Smooth muscle cell (in vitro differentiated cells): ENCODE data around the genes HSD17B14, PLEKHA4, DHDH and CGB2.

- RAMPAGE, long total RNA = no peak
Observed at GRCh38 chr19:48491971-48492372, 19.7 kb downstream of the LMTK3 start.

DNA sequence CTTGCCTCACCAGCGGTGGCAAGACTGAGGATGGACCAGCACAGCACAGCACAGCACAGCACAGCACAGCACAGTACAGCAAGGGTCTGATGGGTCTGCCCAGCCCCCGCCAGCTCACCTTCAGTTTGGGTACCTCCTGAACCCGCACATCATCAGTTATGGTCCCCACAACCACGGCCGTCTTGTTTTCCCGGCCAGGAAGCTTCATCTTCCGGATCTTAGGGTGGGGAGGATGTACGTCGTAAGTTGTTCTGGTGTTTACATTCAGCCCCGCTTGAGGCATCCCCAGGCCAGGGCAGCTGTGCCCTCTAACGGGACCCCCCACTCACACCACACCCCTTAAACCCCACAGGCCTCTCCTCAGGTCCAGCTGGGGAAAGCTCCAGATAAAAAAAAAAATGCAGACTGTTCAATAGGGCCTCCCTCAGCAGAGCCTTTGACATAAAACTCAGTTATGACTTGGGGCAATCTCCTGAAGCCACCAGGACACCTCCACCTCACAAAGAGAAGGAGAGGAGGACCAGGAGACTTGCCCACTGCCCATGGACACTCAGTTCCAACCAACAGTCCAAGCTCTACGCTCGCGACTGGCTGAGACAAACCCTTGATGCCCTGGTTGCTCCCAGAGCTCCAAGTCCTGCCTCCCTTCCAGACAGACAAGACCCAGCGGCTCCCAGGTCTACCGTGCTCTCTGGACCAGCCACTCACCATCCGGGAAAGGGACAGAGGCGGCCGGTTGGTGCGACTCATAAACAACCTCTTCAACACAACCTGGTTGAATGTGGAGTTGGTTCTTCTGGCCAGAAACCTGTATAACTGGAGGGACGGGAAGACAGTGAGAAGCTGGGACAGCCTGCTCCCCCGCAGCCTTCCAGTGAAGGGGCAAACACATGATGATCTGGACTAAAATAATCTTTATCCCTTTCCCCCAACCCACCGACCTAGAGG lies 2.0 kb upstream of the FAM83E start:
- RAMPAGE, long total RNA = no peak

DNA sequence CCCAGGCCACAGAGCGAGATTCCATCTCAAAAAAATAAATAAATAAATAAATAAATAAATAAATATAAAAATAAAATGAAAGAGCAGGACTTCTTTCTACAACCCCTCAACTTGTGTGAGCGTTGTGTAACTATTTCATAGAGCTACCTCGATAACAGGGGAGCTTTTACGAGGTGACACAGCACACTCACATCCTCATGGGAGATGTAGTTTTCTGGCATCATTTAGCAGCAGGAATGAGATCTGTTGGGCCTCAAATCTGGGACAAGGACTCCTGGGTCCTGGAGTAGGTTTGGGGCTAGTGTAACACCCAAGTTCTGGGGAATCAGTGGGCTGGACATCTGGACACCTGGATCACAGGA lies 3.8 kb downstream of the FGF21 start:
- RAMPAGE, long total RNA = no peak

DNA sequence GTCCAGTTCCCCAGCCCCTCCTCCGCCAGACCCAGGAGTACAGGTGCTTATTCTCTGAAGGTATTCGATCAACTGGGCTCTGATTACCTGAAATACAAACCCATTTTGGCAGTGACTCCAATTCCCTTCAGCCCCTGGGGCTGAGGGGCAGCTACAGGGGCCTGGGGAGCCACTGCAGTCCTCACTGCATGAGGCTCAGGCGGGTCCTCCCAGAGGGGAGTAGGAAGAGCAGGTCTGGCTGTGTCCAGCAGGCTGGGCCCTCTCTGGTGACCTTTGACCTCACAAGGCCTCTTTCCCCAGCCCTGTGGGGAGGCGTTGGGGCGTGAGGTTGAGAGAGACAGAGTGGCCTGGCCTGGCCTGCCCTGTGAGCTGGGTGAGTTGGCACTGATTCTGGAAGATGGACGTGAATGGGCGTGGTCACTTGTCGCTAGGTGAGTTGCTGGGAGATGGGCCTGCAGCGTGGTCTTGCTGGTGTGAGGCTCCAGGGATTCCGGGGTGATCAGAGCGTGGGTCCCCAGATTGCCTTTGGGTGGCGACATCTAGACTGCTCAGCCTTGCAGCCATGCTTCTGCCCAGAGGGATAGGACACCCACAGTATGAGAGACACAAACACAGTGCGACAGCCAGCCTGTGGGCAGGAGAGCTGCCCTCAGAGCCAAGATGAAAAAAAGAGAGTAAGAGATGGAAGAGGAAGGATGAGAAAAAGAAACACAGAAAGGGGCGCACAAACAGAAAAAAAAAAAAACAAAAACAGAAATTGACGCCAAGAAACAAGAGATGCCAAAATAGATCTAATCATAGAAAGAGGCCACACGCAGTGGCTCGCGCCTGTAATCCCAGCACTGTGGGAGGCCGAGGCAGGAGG lies 2.9 kb downstream of the BCAT2 start:
- RAMPAGE, long total RNA = no peak

DNA sequence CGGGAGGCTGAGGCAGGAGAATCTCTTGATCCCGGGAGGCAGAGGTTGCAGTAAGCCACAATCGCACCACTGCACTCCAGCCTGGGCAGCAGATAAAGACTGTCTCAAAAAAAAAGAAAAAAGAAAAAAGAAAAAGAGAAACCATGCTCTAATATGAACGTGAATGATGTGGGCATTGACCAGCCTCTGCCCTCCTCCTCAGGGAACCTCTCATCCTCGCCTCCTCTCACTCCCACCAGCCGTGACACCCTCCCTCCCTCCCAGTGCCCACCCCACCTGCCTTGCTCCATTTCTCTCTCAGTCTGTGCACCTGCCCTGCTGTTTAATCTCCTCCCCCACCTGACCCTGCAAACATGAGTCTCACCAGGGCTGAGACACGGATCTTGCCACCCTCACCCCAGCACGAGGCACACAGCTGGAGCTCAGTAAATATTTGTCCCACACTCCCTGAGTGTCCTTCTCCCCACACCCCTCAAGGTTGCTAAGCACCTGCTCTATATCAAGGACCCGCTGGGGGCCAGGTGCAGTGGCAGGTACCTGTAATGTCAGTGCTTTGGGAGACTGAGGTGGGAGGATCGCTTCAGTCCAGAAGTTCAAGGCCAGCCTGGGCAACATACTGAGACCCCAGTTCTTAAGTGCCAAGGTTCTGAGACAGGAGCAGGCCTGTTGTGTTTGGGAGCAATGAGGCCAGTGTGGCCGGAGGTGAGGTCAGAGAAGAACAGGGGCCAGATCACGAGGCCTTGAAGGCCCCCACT lies 7.6 kb upstream of the BCAT2 start:
- RAMPAGE, long total RNA = no peak

DNA sequence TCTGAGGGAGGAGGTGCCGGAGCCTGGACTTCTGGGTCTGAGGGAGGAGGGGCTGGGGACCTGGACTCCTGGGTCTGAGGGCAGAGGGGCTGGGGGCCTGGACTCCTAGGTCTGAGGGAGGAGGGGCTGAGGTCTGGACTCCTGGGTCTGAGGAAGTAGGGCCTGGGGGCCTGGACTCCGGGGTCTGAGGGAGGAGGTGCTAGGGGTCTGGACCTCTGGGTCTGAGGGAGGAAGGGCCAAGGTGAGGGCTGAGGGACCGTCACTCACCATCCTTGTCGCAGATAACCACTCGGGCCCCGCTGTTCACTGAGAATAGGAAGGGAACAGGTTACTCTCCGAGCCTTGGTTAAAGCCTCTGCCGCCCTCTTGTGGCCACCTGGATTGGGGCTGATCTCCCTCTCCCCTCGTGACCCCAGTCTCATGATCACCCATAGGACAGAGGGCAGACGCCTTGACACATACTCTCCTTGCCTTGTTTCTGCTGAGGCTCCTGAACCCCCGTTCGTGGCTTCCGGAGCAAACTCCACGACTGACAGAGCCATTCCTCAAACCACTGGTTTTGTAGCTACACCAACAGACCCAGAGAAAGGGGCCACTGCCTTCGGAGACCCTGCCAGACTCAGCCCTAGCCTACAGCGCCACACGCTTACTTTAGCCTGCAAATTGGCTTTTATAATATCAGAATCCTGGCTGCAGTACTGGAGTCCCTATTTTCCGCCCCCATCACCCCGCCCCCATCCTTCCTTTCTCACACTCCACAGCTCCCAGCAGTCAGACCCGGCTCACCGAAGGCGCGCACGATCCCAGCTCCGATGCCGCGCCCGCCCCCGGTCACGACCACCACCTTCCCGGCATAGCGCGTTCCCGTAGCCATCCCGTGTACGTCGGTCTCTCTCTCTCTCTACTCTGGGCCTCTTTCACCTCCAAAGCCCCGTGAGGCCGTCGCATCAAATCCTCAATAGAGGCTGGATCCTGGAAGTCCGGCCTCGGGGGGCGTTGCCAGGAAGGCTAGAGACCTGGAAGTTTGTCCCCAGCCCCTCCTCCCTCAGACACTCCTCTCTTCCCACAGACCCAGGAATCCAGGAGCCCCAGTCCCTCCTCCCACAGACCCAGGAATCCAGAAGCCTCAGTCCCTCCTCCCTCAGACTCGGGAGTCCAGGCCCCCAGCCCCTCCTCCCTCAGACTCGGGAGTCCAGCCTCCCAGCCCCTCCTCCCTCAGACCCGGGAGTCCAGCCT lies at the start of gene HSD17B14:
Gene HSD17B14, minus strand, starts transcription at position 954 of the 1,236 bp plus-strand sequence.
- RAMPAGE, long total RNA = start-site peak on the minus strand centred at position 1,047 of the sequence, 264 bp wide, 99 and 86 reads in 2 replicates

- RAMPAGE, long total RNA = no peak
Observed at GRCh38 chr19:48836774-48837514, 653 bp upstream of the HSD17B14 start.

DNA sequence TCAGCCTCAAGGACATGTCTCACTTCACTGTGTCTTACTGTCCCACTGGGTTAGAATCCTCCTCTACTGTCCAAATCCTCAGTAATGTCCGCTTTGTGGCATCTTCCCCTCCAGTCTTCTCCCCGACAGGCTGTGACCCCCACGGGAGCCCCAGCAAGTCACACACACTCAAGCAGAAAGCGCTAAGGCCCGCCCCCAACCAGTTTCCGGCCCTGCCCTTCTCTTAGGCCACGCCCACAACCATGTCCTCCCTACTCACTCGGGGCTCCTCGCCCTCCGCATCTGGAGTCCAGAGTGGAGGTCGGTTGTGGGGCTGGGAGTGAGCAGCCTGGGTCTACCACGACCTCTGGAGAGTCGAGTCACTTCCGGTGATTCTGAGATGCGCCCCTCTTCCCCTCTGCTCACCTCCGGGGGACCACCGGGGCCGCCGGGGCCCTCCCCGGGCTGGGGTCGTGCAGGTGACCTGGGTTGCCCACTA lies 9.2 kb downstream of the PLEKHA4 start:
- RAMPAGE, long total RNA = no peak

GRCh38 chr19:48867817-48868862 lies at the start of gene PLEKHA4:
Gene PLEKHA4, minus strand, starts transcription at chr19:48868617.
- RAMPAGE, long total RNA = no peak

DNA sequence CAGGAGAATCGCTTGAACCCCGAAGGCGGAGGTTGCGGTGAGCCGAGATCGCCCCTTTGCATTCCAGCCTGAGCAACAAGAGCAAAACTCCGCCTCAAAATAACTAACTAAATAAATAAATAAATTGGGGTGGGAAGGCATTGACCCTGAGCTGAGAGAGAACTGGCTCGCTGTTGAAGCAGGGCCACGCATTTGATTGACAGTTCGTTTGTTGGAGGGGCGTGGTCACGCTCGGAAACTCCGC lies 276 bp upstream of the PPP1R15A start:
- RAMPAGE, long total RNA = no peak

DNA sequence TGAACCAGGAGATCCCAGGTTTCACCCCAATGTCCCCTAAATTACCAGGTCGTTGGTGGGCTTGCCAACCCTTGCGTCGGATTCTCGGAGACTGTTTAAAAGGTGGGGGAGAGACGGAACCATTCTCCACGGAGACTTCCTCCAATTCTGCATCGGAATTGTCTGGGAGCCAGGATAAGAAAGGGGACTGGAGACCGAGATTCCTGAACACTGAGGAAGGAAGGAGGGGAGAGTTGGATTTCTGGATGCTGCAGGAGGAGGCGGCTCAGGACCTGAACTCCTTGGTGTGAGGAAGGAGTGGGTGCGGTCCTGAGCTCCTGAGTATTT lies 3.6 kb downstream of the TULP2 start:
- RAMPAGE, long total RNA = no peak

DNA sequence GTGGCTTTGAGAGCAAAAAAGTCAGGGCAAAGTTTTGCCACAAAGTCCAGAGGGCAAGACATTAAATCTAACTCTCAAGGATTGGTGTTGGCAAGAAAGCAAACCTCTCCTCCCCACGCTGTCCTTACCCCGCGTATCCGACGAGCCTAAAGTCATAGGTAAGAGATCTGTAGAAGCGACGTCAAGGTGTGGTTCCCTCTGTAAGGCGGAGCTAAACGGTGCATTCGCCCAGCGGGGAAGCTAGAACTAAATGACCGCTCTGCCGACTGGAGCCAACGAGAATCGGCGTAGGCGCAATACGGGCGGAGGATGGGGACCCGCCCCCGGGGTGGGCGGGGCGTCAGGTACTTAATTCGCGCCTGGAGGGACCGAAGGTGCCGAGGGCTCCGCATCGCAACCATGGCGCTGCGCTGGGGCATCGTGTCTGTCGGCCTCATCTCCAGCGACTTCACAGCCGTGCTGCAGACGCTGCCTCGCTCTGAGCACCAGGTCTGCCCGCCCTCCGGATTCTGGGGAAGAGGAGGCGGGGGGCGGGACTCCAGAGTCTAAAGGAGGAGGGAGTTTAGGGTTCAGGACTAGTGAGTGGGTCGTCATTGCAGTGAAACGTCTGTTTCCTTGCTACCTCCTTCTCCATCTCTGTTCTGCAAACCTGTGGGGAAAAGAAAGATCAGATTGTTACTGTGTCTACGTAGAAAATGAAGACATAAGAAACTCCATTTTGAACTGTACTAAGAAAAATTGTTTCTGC lies at the start of gene DHDH:
Gene DHDH, plus strand, starts transcription at position 377 of the 748 bp plus-strand sequence.
- RAMPAGE, long total RNA = no peak

GRCh38 chr19:48964275-48964651 lies 846 bp upstream of the FTL start:
- RAMPAGE, long total RNA = no peak

GRCh38 chr19:49013874-49014612 lies 2.8 kb downstream of the LHB start:
- RAMPAGE, long total RNA = no peak

GRCh38 chr19:49031690-49032198 lies at the start of gene CGB2:
Gene CGB2, plus strand, starts transcription at chr19:49031890.
- RAMPAGE, long total RNA = no peak

DNA sequence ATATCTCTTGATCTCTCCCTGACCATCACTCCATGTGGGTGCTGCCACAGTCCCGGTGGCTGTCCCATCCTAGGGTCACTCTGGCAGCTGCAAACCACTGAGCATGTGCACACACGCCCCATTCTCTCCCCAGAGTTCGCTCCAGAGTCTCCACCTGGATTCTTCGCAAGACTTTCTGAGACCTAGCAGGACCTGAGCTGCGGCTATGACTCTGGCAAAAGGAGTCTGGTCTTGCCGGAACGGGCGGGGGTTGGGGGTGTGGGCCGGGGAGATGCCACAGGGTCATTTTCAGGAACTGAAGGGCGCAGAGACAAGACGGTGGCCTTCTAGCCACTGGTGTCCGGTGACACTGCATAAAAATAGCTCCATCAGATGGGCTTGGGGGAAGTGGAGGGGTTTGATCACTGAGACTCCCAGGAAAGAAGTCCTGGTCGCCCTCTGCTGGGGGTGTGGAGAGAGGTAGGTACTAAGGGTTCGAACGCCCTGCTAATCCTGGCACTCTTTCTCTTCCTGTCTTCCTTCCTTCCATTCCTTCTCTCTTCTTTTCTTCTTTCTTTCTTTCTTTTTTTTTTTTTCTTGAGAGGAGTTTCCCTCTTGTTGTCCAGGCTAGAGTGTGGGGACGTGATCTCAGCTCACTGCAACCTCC lies 1.3 kb upstream of the KCNA7 start:
- RAMPAGE, long total RNA = no peak

DNA sequence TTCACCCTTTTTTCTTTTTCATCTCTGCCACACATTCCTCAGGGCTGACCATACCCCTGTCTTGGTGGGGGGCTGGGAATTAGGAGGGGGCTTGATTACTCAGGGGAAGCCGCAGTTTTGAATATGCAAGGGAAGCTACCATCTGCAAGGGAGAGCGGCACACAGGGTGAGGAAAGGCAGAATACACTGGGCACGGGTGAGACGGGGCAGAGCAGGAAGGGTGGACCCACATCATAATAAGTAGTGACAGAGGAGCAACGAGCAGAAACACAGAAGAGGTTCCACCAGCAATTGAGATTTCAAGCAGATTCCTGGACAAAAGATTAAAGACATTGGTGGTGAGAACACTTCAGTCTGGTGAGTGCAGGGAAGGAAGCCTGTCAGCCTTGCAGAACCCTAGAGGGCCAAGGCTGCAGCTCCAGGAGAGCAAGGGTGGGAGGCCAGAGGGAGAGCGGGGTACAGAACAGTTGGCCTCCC lies 5.3 kb upstream of the LIN7B start:
- RAMPAGE, long total RNA = no peak

- RAMPAGE, long total RNA = no peak
Observed at GRCh38 chr19:49127734-49128774, 8.7 kb downstream of the PPFIA3 start.

GRCh38 chr19:49142725-49143448 lies 12.3 kb downstream of the HRC start:
- RAMPAGE, long total RNA = no peak

- RAMPAGE, long total RNA = no peak
Observed at GRCh38 chr19:49160364-49160815, 2.8 kb downstream of the TRPM4 start.